Urinary bladder (tissue), 3 donors: ENCODE measurements around the genes H2AC8, H4C6 and H2BC11.

- PRO-cap, result no peak
- RAMPAGE, long total RNA, result no peak
Observed at GRCh38 chr6:26140552-26141304, 15.4 kb upstream of the H1-4 start.

DNA sequence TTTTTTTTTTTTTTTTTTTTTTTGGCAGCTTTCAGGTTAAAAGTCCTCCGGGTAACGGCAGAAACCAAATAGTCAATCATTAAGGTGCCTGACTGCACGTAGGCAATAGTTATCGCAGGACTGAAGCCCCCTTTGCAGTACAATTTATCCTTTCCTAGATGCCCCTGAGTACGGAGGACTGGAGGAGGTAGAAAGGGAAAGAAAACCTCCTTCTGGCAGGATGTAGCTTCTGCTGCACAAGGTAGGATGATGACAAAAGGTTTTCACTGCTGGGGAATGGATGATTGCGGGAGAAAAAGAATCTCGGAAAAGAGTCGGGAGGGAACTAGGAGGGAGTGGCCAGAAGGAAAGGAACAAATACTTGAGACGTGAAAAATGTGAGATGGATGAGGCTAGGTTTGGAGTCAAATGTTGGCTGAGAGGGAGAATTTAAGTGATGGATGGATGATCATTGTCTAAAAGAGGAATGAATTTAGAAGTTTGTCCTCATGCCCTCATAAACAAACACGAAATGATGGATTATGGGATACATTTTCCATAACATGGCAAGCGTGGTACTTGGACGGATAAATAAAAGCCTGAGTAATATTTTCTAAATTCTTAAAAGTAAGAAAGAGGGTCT is 1.4 kb downstream of the H2BC5 start:
- PRO-cap, result no peak
- RAMPAGE, long total RNA, result no peak

DNA sequence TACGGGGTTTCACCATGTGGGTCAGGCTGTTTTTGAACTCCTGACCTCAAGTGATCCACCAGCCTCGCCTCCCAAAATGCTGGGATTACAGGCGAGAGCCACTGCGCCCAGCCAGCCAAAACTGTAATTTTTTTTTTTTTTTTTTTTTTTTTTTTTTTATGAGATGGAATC is 1.6 kb downstream of the H2BC8 start:
- PRO-cap, result no peak
- RAMPAGE, long total RNA, result no peak

DNA sequence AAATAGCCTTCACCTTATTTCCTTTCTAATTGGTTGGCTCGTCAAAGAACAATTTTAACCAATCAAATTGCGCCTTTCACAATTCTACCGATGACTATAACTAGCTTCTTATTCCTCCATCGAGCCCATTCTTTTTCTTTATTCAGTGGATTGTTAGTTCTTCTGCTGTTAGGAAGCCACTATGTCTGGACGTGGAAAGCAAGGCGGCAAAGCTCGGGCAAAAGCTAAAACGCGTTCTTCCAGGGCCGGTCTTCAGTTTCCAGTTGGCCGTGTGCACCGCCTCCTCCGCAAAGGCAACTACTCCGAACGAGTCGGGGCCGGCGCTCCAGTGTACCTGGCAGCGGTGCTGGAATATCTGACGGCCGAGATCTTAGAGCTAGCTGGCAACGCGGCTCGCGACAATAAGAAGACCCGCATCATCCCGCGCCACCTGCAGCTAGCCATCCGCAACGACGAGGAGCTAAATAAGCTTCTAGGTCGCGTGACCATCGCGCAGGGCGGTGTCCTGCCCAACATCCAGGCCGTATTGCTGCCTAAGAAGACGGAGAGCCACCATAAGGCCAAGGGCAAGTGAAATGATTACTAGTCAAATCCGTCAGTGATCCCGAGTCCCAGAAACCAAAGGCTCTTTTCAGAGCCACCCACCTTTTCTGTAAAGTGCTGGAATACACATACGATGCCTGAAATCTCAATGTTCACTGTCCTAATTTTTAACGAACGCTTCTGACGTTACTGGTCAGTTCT is at the start of gene H2AC8:
TSS of gene H2AC8 (plus strand) at position 128 of the 744 bp plus-strand sequence.
- PRO-cap, result bidirectional peak, plus-strand start at position 128 of the sequence, minus-strand start outside the sequence; unidirectional peak, plus-strand start at position 255 of the sequence; bidirectional peak, plus-strand start at position 328 of the sequence, minus-strand start at position 299 of the sequence
- RAMPAGE, long total RNA, result start-site peak on the plus strand centred at position 237 of the sequence, 226 bp wide, 12 and 360 reads in 2 replicates

GRCh38 chr6:26235328-26235679 is 517 bp upstream of the H1-3 start:
- PRO-cap, result no peak
- RAMPAGE, long total RNA, result no peak

DNA sequence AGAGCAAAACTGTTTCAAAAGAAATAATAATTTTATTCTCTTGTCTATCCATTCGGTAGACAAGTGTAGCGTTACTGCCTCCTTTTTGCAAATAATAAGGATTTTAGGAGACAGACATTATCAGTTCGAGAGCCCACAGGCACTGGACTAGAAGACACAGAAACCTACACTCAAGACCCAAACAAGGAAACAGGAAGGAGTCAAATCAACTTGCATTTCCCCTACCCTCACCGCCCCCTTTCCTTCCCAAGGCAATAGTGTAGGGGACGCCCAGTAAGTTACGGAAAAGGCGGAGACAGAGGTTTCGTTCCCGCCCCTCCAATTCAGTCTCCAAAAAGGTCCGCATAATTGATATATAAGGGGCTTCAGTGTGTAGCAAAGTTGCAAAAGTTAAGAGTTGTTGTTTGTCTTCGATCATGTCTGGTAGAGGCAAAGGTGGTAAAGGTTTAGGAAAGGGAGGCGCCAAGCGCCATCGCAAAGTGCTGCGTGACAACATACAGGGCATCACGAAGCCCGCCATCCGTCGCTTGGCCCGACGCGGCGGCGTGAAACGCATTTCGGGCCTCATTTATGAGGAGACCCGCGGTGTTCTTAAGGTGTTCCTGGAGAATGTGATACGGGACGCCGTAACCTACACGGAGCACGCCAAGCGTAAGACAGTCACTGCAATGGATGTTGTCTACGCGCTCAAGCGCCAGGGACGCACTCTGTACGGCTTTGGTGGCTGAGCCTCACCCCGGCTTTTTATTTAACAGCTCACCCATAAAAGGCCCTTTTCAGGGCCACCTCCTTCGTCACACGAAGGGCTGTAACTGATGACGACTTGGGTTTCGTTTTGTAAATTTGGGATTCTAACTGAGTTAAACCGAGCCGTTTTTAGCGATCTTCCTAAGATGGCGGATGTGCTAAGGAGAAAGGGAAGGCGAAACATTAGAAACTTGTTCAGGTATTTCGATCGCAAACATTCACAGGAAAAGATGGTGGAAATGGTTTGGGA is at the start of gene H4C6:
TSS of gene H4C6 (plus strand) at position 384 of the 997 bp plus-strand sequence.
- PRO-cap, result bidirectional peak, plus-strand start at position 386 of the sequence, minus-strand start at position 236 of the sequence; unidirectional peak, minus-strand start at position 719 of the sequence
- RAMPAGE, long total RNA, result start-site peak on the plus strand centred at position 366 of the sequence, 46 bp wide, 7,622 and 2,653 reads in 2 replicates

GRCh38 chr6:26372584-26373334 is 7.8 kb downstream of the BTN3A2 start:
- PRO-cap, result no peak
- RAMPAGE, long total RNA, result no peak

DNA sequence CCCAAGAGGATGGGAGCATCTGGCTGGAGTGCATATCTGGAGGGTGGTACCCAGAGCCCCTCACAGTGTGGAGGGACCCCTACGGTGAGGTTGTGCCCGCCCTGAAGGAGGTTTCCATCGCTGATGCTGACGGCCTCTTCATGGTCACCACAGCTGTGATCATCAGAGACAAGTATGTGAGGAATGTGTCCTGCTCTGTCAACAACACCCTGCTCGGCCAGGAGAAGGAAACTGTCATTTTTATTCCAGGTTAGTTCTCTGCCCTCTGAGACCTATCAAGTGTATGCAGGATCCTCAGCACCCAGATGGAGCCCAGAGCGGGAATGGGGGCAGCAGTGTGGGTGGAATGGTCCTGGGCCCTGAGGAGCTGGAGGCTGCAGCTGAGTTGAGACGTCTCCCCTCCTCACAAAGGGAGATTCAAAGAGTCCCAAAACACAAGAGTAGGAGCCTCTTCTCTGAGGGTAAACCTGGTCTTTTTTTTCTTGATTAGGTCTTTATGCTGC is 5.2 kb downstream of the BTN2A2 start:
- PRO-cap, result no peak
- RAMPAGE, long total RNA, result no peak

DNA sequence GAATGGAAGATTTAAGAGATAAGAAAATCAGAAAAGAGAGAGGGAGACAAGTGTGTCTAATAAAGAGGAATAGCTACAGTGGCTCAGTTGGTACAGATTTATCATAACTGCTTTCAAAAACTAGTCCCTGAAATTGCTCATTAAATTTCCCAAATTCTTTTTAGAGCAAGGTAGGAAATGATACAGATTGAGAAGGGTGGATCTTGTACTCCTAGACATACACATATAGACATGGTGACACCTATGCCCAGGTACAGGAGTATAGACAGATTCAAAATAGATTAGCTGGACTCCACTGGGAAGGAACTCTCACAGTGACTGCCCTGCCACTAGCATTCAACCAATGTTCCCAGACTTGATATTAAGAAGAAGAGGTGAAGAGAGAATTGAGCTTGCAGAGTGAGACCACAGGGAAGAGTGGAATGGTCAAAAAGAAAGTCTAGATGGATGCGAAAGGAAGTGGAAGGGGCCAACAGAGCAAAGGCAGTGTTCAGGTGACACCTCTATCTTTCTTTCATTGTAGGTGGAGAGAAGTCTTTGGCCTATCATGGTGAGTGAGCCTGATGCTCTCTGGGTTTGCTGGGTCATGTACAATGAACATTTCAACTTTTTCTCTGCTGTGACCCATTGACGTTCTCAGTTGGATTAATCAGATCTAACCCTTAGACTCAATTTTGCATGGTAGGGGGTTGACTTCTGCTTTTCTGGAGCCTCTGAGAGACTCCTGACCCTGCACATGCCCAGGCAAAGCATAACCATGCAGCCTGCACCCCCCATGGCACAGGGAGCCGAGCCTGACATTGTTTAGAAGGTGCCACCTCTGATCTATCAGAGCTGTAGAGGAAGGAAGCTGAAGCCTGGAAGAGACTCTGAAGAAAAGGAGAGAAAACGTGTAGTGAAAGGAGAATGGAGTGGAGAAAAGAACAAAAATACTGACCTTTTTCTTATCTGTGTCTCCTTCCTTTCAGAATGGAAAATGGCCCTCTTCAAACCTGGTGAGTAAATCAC is 8.3 kb upstream of the BTN2A1 start:
- PRO-cap, result no peak
- RAMPAGE, long total RNA, result no peak

DNA sequence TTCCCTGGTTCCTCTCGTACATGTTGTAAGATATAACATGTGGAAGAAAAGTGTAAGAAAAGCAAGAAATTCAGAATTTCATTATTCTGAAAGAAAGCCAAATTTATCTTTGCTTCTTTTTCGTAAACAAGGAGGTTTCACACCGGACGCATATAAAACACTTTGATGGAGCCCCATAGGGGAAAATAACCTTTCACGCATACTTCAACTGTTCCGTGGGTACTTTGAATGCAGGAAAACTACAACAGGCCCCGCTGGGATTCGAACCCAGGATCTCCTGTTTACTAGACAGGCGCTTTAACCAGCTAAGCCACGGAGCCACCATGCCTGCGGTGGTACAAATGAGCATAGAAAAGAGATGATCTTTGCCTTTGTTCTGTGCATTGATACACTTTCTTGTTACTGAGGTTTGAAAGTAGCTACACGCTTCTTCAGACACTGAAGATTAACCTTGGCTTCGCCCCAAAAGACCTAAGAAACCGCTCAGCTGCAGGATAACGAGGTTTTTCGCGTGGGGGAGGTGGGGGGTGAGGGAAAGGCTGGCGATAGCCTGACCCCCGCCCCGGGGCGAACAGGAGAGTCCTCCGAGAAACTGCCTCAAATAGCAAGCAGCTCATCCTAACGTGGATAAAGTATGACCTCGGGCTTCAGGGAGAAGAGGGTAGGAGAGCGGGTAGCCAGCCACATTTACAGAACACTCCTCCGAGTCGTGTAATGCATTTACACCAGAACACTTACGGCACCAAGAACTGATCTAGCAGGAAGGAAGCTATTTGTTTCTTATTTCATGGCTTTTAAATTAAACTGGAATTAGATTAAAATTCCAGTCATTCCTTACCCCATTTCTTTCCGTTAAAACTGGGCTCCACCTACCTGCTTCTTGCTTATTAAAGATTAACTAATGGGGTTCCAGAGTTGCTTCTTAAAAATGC is 5.2 kb upstream of the HMGN4 start:
- PRO-cap, result unidirectional peak, plus-strand start at position 402 of the sequence
- RAMPAGE, long total RNA, result no peak

GRCh38 chr6:26536476-26537020 is 1.6 kb upstream of the HMGN4 start:
- PRO-cap, result no peak
- RAMPAGE, long total RNA, result no peak

DNA sequence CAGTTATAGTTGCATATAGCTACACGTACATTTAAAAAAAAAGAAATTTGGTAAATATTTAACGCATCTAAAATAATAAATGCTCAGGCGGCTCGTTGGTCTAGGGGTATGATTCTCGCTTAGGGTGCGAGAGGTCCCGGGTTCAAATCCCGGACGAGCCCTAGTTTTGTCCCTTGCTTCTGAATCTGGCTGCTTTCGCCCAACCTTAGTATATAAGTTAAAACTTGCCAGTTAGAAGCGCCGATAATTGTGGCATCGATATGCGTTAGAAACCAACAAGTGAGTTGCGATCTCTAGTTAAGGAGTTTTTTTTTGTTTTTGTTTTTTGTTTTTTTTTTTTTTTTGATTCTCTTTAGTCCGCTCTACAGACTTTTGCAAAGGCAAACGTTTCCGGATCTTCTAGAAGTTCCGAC is 17.0 kb downstream of the HMGN4 start:
- PRO-cap, result no peak
- RAMPAGE, long total RNA, result no peak

DNA sequence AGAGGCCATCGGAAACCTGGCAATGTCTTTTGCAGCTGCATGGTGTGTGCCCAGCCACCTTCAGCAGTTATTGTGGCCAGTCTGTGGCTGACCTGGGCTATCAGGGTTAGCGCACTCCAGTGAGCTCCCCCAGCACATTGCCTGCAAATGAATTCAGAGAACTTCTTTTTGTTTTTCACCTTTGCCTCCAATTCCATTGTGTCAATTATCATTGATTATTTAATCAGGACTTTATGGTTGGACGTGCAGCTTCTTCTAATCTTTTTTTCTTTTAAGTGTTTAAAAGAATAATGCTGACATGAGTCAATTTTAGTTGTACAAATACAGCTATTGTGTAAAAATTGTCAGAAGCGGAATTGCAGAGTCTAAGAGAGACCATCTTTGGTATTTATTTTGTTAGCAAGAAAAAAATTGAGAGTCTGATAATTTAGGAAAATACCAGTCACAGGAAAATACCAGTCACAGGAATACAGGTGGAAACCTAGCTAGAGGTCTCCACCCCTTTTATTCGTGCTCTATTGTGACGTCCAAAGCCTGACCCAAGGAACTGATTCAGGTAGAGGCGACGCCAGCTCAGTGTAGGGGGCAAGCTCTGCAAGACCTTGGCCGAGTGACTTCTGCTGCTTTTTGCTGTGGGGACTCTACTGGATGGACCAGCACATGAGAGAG is 5.5 kb downstream of the ABT1 start:
- PRO-cap, result no peak
- RAMPAGE, long total RNA, result no peak

DNA sequence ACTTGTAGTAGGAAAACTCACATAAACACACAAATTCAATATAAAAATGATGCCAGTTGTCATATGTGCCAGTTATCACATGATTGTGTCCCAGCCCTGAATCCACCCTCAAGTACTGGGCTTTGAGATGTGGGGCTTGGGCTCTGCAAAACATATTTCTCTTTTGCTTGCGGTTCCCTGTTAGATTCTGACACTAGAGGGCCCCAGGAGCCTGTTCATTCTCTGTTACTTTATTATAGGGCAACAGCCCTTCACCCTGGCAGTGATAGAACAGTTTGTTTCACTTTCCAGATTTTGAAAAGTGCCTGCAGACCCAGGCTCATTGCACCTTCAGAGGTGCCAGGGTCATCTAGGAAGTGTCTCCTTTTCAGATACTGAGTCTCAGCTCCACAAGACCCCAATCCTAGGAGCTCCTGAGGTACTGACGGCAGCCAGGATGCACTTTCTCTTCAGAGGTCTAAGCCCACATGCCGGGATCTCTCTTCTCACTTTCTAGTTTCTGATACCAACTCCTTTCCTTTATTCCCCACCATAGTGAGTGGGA is 10.7 kb downstream of the ABT1 start:
- PRO-cap, result no peak
- RAMPAGE, long total RNA, result no peak

DNA sequence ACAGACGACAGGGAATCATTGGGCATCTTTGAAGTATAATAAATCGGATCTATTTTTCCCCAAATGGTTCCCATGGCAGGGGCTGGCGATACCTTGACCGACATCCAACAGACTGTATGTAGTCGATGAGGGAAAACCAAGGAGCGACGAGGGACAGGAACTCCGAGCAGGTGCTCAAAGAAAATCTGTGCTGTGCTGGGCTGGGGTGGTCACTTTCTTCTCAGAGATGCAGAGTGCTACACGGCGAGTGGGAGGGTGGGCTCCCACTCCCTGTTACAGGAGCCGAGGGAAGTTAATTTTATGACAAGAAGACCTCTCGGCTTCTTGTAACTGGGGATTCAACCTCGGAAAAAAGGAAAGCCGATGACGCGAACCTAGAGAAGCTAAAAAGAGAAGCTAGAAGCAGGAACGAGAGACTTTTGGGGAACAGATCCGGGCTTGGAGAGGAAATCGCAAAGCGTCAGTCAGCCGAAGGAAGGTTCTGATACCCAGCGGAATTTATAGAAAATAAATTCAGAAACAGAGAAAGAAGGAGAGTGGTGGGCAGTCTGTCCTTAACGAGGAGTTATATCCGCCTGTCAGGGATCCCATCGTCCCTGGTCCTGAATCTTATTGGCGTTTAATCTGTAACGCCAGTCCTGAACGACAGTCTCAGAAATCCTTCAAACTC is 84.5 kb upstream of the ZNF322 start:
- PRO-cap, result no peak
- RAMPAGE, long total RNA, result no peak

GRCh38 chr6:27132194-27132941 is at the start of gene H2BC11:
TSS of gene H2BC11 (minus strand) at chr6:27132795.
- PRO-cap, result bidirectional peak, plus-strand start at chr6:27133043, minus-strand start at chr6:27132795
- RAMPAGE, long total RNA, result no peak

DNA sequence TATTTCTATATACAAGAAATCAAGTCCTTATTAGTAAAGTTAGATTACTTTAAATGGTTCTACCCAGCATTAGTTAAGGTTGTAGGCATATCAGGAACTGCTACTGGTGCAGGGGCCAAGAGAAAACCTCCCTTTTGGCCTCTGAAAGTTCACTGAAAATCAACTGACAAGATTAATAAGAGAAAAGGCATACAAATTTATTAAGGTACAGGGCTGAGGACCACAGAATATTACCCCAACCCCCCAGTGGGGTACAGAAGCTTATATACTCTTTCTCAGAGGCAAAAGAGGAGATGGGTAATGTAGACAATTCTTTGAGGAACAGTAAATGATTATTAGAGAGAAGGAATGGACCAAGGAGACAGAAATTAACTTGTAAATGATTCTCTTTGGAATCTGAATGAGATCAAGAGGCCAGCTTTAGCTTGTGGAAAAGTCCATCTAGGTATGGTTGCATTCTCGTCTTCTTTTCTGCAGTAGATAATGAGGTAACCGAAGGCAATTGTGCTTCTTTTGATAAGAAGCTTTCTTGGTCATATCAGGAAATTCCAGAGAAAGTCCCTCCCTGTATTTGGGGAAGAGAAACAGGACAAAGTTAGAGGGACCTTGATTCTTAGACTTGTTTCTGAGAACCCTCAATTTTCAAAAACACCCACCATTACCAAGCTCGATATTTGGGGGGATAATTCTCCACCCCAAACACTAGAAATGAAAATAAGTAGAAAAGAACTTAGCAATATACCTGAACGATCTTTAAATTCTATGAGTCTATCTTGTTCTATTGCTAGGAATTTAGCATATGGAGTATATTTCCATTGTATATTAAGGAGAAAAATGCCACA is 744 bp upstream of the H4C9 start:
- PRO-cap, result no peak
- RAMPAGE, long total RNA, result no peak

DNA sequence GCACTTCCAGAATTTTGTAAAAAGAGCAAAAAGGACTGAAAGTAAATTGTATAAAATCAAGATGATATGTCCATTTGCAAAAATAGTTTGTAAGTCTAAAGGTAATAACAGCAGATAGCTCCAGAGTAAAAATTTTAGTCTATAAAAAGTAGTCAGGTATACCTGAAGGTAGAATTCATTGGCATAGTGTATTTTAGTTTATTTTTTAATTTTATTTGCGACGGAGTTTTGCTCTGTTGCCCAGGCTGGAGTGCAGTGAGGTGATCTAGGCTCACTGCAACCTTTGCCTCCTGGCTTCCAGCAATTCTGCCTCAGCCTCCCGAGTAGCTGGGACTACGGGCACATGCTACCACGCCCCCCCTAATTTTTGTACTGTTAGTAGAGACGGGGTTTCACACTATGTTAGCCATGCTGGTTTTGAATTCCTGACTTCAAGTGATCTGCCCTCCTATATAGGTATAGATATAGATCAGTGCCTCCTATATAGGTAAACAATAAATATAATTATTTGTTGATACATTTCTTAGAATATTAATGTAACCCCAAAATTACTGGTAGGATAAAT is 2.0 kb downstream of the H2BC12 start:
- PRO-cap, result no peak
- RAMPAGE, long total RNA, result no peak

- PRO-cap, result no peak
- RAMPAGE, long total RNA, result no peak
Observed at GRCh38 chr6:27162152-27162628, 15.3 kb downstream of the H2AC12 start.

GRCh38 chr6:27178245-27178618 is 31.3 kb downstream of the H2AC12 start:
- PRO-cap, result bidirectional peak, plus-strand start at chr6:27178359, minus-strand start at chr6:27178121
- RAMPAGE, long total RNA, result no peak